ENCODE results near the genes LTB4R2, KHNYN, G2E3 and NUBPL.

DNA sequence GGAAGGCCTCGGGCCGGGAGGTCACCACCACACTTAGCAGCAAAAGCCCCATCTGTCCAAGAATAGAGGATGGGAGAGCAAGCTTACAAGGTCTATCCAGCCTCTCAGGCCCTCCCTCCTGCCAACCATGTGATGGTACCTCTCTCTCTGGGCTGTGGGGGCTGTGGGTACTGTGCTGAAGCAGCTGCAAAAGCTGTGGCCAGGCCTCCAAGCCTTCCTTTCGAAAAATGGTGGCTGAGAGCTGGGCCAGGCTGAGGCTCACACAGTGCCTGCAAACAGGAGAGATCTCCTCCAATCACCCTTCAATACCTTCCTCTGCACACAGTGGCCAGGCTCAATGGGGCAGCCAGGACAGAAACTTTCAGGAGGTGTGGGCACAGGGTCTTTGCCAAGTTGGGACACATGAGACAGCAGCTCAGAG lies 1.1 kb downstream of the IPO4 start:
- RRBS, result no CpG with 5 or more reads among the region's 3 CpGs

GRCh38 chr14:24231873-24232248 lies 306 bp downstream of the NEDD8 start:
- RRBS, result no CpG with 5 or more reads among the region's 17 CpGs

DNA sequence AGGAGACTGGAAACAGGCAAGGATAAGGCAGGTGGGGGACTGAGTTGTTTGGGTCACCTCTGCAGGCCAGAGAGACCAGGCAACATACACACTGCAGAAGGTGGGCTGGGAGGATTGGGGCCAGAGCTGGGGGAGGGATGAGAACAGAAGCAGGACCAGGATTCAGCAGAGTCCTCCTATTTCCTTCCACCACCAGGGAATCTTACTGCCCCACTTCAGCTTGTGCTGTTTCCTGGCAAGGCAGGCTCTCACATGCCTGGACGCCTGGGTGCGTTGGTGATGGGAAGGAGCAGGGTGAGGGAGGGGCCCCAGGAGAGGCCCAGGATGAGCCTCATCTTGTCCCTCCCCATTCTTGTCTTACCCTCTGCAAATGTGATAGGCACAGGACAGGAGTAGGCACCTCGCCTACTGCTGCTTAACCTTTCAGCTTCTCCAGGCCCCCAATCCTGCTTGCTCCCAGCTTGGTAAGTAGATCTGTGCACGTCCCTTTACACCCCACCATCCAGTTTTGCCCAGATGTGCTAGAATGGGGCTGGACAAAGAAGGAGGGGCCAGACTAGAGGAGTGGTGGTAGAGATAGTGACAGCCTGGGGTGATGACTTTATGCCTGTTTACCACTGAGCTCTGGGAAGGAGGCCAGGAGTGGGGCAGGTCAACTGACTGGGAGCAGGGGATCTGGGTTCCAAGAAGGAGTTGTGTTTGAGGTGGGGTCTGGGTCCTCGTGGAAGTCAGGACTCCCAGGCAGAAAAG lies at the start of gene LTB4R2:
Gene LTB4R2 (plus strand): TSS at position 349 of the 750 bp plus-strand sequence.
- RRBS, result no CpG with 5 or more reads among the region's 5 CpGs

- RRBS, result no CpG with 5 or more reads among the region's 32 CpGs
These were observed 1.0 kb downstream of the ADCY4 start for GRCh38 chr14:24333653-24334413.

DNA sequence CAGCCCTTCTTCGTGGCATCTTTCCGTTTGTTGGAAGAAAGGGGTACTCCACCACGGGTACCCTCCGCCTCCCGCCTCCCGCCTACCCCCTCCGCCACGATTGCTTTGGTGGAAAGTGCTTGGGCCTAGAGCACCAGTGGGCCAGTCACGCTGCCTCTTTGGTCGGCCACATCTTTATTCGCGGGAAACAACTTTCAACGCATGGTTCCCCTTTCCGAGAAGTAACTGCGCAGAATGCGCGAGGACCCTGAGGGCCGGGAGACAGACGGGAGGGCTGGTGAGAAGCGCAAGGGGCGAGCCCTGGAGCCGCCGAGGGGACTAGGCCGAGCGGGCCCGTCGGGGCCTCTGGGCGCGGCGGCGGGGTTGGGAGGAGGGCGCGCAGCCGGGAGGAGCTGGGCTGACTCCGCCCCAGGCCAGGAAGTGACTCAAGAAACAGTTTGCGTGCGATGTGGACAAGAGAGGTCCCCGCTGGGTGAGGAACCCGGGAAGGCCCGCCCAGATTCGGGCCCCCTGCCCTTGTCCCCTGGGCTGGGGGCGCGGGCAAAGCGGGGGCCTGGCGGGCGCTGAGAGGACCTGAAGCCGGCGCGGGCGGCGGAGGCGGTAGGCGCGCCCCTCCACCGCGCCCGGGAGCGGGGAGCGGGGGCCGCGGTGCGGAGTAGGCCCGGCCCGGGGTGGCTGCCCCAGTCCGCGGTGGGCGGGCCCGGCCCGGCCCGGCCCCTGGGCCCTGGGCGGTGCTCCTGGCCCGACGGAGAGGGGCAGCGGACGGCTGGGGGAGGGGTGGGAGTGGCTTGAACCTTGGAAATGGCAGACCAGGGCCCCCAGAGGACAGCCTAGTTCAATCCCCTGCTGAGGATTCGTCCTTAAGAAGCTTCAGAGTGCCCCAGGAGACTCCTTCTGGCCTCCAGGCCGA lies at the start of gene KHNYN:
Gene KHNYN (plus strand): TSS at position 435 of the 910 bp plus-strand sequence.
- RRBS, result under 1% methylated on average over 20 of the region's 77 CpGs

GRCh38 chr14:24595471-24596178 lies 13.9 kb downstream of the GZMH start:
- RRBS, result no CpG with 5 or more reads among the region's 6 CpGs

DNA sequence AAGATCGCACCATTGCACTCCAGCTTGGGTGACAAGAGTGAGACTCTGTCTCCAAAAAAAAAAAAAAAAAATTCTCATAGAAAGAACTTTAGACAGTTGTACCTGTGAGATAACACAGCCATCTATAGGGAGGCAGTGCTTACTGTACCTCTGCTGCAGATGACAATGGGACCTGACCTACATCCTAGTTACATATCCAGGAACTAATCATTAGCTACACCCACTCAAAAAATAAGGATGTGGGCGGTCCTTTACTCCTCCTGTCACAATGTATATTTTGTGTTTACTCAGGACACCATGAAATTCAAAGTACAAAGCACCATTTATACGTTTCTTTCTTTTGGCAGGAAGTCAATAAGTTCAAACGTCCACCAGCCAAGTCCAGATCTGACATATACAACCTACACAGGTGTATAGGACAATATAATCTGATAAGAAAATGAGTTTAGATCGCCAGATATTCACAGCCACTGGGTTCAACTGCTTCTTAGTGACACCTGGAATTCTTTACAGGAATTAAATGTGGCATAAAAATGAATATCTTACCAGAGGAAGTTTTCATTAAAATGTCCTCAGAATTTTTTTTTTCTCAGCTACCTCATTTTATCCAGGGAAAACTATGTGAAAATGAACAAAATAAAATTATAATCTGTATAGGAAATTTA lies 14.7 kb downstream of the STXBP6 start:
- RRBS, result no CpG with 5 or more reads among the region's 5 CpGs

GRCh38 chr14:25046417-25046880 lies 3.5 kb downstream of the STXBP6 start:
- RRBS, result no CpG with 5 or more reads among the region's 1 CpG

DNA sequence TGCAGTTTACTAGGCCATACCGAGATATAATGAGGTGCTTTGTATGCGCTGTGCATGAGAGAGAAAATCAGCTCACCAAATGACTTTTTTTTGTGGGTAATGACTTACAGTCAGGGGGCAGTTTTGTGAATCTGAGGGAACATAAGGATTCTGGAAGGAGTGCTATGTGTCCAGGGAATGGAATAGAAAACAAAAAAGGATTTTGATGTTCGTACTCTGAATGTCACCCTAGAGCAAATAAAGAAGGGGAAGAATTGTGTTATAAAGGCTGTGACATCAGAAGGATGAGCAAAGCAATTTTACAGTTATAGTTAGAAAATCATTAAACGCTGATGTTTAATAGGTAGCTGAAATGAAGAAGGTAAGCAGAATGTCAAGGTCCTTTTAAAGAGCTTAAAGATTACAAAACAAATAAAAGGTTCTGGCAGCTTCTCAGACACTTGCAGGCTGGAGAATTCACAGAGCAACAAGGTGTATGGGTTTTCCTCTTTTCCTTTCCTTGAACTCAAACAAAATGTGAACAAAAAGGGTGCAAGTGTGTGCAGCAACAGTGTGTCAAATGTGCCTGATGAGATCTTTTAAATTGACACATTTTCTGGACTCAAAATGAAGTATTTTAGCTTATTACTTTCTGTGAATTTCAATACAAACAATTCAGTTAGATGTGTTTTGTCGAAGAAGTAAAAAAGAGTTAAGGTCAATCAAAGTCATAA lies 247.6 kb upstream of the NOVA1 start:
- RRBS, result no CpG with 5 or more reads among the region's 5 CpGs

- RRBS, result no CpG with 5 or more reads among the region's 4 CpGs
These were observed 181.8 kb downstream of the PRKD1 start for GRCh38 chr14:29745832-29746314.

DNA sequence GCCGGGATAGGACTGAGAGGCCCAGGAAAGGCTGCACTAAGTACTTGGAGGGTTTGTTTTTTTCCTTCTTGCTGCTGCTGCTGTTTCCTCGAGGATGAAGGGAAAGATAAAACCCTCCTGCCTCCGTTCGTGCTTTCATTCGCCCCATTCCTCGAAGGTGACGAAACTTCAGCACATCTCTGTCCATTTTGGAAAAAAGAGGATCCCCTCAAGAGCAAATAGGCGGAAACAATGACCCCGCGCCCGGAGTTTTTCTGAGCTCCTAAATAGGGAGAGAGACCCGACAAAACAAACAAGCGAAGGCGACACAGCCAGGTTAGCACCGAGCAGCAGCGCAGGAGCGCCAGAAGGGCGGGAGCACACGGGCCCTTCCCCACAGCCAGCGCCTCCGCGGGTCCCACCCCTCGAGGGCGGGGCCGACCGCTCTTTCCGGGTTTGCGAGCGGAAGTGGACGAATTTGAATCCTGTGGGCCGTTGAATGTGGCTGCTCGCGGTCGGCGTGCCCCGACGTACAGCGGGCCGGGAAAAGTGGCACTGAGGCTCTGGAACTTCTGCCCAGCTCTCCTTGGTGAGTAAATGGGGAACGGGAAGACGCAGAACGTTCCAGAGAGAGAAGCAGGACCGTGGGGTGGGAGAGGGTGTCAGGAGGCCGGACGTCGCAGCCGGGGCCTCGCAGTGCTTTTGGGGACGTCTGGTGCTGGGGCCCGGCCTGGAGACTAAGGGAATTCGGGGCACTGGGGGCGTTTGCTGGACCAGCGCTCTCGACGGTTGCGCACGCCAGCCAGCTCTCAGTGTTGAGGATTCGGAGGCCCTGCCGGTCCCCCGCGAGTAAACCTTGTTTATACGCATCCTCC lies at the start of gene G2E3:
Gene G2E3 (plus strand): TSS at position 454 of the 854 bp plus-strand sequence.
- RRBS, result under 1% methylated on average over 19 of the region's 62 CpGs

DNA sequence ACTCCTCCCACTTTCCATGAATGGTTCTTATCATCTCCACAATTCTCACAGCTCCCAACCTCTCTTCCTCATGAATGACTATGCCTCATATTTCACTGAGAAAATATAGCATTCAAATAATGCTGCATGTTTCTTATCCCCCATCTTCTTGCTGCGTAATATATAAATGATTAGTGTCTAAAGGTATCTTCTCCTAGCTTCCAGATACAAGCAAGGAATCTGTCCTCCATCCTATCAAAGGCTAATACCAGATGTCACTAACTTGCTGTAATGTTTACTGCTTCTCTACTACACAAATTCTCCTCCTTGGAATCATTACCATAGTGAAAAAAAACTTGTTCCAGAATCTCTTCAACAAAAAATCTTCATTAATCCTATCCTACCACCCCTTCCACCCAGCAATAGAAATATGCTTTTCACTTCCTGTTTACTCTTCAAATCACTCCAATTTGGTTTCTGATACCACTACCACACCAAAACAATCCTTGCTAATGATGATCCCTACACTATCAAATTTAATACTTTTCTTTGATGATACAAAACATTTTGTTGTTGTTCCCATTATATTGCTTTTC lies 33.6 kb downstream of the COCH start:
- RRBS, result no CpG with 5 or more reads among the region's 1 CpG

DNA sequence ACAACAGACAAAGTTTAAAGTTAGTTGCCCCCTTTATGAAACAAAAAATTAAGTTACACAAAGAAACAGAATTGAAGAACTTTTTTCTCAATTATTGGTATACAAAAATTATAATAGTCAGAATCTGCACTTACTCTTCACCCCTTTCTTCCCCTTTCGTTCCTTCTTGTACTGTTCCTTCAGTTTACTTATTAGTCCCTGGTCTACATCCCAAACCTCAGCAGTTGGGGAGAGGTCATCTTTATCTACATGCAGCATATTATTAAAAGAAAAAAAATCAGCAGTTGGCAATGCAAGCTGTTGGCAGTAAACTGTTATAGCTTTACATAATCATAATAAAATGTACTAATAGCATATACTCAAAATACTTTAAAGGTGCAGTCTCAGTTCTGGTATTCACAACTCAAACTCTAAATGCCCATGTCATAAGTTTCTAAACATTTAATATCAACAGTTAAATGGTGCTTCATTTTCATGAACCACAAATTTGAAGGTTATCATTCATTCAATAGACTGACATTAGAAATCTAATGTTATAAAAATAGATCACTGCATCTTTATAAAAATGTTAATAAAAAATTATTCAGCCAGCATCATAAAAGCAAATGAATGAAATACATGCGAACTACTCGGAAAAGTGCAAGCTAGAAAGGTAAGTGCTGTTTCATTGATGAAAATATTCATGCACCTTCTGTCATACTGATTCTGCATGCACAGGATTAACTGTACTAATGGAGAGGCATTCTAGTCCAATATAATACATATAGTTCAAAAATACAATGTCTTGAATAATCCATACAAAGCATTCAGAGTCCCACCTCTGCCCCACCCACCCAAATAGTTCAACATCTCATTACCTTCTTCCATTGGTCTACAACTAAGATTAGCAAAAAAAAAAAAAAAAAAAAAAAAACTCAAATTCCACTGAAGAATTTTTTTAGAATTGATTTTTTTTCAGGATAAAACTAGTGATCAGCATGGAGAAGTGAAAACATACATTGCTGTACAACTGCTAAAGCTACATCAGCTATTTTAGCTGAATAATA lies 55.0 kb downstream of the COCH start:
- RRBS, result no CpG with 5 or more reads among the region's 3 CpGs

- RRBS, result no CpG with 5 or more reads among the region's 2 CpGs
These were observed 65.7 kb downstream of the COCH start for GRCh38 chr14:30939983-30940622.

- RRBS, result no CpG with 5 or more reads among the region's 6 CpGs
These were observed 72.6 kb downstream of the COCH start for GRCh38 chr14:30946927-30947340.

GRCh38 chr14:31208090-31208494 lies 499 bp upstream of the HECTD1 start:
- RRBS, result no CpG with 5 or more reads among the region's 26 CpGs

DNA sequence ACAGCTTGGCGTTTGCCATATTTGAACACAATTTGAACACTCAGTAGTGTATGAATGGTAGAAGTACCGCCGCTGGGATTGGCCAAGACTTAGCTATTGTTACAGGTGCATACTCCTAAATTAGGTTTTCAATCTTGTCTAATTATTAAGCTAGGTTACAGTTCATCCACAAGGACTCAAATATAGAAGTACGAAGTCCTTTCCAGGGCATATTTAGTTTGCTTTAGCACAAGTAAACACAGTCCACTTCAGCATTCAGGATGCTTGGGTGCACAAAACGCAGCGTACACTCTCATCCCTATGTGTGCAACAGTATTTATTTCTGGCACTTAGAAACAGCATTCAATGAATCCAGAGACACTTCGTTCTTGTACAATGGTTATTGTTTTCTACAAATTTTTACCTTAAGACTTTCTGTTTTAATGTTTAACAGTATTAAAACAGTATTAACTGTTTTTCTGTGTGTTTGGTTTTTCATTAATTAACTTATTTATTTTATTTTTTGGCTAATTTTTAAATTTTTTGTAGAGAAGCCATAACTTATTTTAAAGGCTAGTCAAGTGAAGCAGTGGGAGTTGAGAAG lies 50.6 kb upstream of the HECTD1 start:
- RRBS, result no CpG with 5 or more reads among the region's 7 CpGs

- RRBS, result no CpG with 5 or more reads among the region's 40 CpGs
These were observed at the start of gene NUBPL for GRCh38 chr14:31560845-31561897. TSS of gene NUBPL (plus strand) at chr14:31561404.

DNA sequence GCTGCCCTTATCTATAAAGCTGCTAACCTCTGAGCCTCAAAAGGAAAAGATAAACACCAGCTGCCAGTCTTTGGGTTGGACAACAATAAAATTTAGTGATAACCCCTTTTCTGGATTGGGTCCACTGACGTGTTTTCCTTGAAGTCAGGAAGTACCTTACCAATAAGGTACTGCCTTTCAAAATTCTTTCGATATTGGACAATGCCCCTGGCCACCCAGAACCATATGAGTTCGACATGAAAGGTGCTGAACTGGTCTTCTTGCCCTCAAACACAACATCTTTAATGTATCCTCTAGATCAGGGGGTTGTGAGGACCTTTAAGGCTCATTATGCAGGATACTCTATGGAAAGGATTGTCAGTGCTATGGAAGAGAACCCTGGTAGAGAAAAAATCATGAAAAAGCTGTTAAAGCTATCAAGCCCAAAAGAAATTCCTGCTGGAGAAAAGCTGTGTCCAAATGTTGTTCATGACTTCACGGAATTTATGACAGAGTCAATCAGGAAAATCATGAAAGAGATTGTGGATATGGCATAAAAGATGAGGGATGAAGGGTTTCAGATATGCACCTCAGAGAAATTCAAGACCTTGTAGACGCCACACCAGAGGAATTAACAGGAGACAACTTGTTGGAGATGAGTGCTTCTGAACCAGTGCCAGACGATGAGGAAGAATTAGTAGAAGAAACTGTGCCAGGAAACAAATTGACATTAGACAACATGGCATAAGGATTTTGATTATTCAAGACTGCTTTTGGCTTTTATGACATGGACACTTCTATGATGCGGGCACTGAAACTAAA lies 129.2 kb downstream of the NUBPL start:
- RRBS, result no CpG with 5 or more reads among the region's 7 CpGs

DNA sequence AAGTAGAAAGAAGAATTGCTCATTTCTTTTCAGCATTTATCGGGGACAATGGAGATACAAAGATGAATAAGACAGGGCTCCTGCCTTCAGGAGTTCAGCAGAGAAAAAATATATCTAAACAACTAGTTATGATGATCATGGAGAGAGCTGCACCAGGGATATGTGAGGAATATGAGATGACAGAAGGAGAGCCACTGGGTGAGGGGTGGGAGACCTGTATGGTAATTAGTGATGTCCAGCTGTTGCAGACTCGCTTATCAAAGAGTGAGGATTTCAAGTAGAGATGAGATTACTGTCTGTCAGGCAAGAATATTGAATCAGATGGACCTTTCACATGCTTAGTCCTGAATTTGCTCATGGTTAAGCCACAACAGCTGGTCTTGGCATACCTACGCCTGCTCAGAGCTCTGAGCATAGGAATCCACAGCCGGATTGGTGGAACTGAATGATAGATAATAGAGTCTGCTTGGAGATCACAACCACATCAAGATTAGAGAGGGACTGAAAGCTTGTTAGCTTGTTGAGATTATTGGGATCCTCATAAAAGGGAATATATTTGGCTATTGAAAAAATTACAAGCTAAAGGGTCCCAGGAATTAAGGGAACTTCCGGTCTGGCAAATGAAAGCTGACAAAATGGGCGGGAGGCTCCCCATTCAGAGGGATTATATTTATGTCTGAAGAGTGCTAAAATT lies 115.2 kb upstream of the ARHGAP5 start:
- RRBS, result no CpG with 5 or more reads among the region's 6 CpGs